ReNcell CX (cell line): ENCODE results near the gene ACSM6.

DNA sequence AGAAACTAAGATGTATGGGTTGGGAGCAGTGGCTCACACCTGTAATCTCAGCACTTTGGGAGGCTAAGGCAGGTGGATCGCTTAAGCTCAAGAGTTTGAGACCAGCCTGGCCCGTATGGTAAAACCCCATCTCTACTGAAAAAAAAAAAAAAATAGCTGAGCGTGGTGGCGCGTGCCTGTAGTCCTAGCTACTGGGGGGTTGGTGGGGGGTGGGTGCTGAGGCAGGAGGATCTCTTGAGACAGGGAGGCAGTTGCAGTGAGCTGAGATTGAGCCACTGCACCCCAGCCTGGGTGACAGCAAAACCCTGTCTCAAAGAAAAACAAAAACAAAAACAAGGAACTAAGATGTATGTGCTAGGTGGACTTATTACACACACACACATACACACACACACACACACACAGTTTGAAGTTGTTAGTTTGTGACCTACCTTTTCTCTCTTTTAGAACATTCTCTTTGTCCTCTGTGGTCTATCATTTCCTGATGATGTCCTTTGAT is 53.4 kb downstream of the EXOC6 start:
- PRO-cap: no peak

DNA sequence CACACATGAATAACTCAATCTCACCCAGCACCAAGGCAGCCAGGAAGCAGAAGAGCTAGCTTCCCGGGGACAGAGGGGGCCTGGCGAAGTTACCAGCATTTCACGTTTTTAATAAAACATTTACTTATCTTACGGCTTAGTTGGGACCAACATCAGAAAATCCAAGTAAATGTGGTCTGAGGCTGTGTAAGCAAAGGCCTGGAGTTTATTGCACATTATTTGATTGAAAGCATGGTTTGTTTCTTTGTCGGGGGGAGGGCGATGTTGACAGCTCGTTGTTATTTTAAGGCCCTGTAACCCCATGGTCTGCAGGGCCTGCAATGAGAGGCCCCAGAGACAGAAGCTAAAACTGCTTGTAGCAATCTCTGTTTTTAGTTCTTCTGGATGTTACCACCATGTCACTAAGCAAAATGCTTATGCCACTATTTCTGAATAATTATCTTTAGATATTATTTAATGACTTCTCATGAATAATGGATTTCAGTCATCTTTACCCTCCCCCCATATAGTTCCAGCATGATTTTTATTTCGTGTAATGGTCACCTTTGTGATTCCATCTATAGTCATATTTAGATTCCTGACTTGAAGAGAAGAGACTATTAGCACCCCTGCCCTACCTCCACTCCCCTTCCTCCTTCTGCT is 88.9 kb downstream of the MYOF start:
- PRO-cap: no peak

DNA sequence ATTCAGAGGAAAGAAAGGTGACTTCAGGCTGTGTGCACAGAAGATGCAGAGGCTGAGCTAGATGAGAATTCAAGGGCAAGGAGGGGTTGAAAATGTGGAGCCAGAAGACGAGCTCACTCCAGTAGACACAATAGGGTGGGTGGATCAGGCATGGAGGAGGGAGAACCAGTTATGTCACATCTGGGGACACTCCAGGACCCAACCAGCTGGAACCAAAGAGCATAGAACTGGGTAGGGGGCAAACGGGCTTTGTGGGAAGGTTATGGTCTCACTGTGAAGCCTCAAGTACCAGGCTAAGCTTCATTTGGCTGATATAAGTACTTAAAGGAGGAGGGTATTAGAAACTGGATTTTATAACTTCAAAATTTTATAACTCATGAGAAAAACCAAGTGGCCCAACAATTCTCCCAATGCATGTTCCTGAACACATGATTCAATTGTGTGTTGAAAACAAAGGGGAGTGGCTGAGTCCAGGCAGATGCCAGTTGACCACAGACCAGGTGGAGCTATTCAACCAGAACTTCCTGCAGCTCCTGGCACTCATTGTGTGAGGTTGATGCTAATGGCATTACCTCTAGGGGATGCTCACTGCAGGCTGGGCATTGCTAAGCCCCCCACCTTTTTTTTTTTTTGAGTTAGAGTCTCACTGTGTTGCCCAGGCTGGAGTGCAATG is 20.5 kb downstream of the MYOF start:
- PRO-cap: no peak

GRCh38 chr10:93470932-93471866 is 10.9 kb downstream of the MYOF start:
- PRO-cap: no peak

DNA sequence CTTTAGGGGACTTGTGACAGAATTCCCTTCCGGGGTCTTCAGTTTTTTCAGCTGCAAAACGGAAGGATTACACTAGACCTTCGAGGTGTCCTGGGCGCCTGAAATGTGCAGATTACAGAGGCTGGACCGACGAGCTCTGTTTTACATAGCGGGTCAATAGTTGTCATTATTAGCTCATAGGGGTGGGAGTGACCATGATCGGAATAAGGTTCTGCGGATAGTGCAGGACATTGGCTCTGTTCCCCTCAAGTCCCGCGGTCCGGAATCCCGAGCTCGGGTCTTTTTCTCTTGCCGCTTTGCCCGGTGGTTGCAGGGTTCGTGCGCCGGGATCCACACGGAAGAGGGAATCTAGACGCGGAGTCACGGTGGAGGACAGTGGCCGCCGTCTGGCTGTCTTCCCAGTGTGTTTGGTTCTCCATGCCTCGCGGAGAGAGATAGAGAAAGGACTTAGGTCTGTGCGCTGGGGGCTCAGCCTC is 1.4 kb downstream of the FFAR4 start:
- PRO-cap: no peak

DNA sequence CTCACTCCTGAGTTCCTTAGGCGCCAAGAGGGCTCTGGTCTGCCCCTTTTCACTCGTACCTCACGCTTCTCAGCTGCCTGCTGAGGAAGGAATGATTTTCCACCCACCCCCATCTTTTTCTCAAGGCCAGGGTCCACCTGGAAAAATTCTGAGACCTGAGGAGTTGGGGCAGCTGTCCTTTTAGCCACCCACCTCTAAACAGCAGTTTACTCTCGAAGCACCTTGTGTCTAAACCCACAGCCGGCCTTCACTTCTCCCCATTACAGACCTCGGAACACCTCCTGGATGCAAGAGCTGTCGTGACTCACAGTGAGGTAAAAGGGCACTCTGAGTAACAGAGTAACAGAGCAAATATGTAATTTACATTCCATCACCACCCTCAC is 12.4 kb downstream of the FFAR4 start:
- PRO-cap: no peak

DNA sequence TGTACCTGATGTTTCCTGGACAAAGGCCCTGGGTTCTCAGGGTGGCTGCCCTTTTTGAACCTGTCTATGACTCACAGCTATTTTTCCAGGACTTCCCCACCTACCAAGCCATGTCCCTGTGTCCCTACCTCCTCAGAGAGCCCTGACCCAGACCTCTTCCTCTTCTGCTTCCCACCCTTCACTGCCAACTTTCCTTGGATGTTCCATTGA is 149.4 kb downstream of the NOC3L start:
- PRO-cap: no peak

- PRO-cap: no peak
These were observed 94.0 kb downstream of the NOC3L start for GRCh38 chr10:94268659-94269182.

DNA sequence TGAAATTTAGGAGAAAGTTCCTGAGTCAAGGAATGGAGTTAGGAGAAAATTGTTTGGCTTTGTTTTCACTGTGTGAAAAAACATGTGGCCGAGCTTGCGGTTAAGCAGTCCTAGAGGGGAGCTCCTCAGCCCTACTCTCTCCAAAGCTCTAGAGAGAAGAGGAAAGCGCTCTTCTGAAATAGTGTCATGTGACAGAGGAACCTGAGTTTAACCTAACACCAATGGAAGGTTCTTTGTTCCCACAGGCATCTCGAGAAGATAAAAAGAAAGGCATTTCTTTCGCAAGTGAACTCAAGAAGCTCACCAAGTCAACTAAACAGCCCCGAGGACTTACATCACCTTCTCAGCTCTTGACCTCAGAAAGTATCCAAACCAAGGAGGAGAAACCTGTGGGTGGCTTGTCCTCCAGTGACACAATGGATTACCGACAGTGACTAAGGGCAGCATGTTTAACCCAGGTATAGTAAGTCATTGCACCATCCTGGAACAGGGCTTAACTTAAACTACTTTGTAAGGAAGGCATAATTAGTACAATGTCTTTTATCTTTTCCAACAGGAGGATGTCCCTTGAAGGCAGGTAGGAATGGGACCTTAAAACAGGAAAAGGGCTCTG is 38.0 kb downstream of the NOC3L start:
- PRO-cap: no peak

- PRO-cap: no peak
These were observed 35.0 kb downstream of the NOC3L start for GRCh38 chr10:94327473-94328505.

DNA sequence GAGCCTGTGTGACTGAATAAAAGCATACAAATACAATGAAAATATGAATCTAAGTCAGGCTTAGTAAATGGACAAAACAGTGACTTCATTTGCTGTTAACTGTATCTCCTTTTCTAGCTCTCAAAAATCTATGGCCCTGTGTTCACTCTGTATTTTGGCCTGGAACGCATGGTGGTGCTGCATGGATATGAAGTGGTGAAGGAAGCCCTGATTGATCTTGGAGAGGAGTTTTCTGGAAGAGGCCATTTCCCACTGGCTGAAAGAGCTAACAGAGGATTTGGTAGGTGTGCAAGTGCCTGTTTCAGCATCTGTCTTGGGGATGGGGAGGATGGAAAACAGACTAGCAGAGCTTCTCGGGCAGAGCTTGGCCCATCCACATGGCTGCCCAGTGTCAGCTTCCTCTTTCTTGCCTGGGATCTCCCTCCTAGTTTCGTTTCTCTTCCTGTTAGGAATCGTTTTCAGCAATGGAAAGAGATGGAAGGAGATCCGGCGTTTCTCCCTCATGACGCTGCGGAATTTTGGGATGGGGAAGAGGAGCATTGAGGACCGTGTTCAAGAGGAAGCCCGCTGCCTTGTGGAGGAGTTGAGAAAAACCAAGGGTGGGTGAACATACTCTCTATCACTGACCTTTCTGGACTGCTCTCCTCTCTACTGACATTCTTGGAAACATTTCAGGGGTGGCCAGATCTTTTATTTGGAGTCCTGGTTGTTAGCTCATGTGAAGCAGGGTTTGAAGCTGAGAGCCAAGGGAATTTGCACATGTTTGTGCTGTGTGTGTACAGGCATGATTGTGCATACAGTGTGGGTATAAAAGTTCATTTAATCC is 12.7 kb downstream of the CYP2C19 start:
- PRO-cap: no peak

GRCh38 chr10:94902365-94903116 is 35.9 kb upstream of the CYP2C9 start:
- PRO-cap: no peak

GRCh38 chr10:95038148-95038377 is 31.2 kb downstream of the CYP2C8 start:
- PRO-cap: no peak

DNA sequence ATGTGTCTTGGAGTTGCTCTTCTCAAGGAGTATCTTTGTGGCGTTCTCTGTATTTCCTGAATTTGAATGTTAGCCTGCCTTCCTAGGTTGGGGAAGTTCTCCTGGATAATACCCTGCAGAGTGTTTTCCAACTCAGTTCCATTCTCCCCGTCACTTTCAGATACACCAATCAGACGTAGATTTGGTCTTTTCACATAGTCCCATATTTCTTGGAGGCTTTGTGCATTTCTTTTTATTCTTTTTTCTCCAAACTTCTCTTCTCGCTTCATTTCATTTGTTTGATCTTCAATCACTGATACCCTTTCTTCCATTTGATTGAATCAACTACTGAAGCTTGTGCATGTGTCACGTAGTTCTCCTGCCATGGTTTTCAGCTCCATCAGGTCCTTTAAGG is 6.2 kb downstream of the CYP2C8 start:
- PRO-cap: no peak

DNA sequence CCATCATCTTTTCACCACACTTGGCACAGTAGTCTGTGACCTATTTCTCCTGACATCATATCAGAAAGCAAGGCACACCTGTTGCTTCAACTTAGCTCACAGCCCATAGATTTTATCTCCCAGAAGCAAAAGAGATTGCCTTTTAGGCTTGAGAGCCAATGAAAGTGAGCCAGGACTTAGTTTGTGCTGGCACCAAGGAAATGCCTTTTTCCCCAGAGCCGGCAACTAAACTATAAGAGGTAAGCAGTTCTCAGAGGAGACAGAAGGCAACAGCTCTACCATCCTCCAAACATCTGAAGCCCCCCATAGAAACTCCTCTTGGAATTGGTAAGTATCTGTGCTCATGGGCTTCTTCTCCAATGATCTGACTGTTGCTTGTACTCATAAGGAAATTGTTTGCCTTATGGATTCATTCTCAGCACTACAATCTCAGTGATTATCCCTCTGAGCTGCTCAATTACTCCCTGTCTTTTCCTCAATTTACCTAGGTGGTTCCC is at the start of gene ACSM6:
TSS of gene ACSM6 (plus strand) at position 262 of the 497 bp plus-strand sequence.
- PRO-cap: no peak

GRCh38 chr10:95229280-95230497 is 35.7 kb downstream of the ACSM6 start:
- PRO-cap: no peak

DNA sequence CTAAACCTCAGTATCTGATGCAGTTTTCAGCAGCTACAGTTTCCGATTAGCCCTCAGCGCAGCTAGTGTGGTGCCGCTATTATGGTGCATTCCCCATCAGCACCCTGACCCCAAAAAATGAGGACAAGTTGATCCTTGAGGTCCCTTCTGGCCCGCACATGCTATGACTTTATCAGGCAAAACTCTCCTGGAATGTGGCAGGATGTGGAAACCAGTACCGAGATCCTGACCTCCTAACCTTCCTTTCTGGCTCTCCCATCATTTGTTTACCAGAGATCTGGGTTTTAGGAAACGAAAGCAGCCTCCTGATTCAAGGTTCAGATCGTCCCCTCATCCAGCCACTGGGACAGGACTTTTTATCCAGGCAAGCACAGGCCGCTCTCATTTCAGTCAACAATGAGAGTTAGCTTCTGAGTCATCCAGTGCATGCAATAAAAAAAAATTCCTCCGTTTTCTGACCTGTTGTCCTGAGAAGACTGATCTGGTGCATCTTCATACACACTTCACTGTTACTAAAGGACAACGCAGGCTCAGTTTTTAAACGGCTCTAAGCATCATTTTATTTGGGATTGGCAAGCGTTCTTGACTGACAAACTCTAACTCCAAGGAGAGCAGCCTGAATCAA is 17.3 kb downstream of the PDLIM1 start:
- PRO-cap: no peak

- PRO-cap: no peak
These were observed 1.7 kb downstream of the PDLIM1 start for GRCh38 chr10:95289219-95289464.

DNA sequence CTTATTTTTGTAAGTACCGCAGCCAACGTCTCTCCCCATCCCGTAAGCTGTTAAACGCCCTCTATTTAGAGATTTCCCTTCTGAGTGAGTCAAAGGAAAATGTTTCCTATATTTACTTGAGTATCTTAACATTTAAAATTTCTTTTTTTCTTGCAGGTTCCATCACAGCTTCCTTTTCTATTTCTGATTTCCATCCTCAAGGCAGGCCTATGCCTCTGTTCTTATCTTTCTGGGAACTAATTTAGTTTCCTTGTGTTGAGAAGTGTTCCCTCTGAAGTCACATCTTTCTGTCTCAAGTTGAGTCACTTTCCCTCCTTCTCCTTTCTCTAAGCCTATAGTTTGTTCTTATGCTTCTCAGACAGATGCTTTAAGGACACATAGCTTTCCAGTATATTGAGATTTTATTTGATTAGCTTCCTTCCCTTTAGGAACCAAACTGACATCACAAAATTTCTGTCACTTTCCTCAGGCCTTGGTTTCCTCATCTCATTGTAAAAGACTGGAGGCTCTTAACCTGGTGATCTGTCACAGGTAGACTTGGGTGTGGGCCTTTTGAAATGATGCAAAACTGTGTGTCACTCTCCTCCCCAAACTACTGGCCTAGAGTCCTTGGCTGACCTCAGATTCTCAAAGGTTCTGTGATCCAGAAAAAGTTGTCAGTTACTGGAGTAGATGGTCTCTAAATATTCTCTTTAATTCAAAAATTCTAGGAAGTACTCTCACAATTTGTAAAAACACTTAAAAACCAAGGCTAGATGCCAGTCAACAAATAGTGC is 38.9 kb upstream of the PDLIM1 start:
- PRO-cap: no peak

DNA sequence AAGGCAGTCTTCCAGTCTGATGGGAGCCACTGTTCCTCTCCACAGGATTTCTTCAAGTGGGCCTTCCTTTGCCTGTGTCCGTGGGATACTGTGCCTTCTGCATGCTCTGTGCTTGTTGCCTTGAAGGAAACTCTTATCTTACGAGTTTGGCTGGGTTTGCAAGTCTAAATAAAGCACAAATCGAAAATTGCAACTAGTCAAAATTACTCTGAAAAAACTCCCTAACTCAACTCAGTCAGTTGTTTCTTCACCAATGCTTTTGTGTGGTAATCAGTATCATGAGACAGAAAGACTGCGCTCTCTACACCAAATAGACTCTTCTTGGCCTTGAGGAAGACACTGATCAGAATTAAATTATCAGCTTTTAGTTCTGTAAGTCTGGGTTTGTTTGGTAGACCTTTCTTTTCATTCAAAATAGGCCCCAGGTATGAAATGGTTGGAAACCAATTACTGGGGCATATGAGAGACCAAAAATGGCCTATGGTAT is 102.1 kb upstream of the PDLIM1 start:
- PRO-cap: no peak